Anterior vena cava (tissue), 1 donor: ENCODE measurements around a stretch of chr7.

DNA sequence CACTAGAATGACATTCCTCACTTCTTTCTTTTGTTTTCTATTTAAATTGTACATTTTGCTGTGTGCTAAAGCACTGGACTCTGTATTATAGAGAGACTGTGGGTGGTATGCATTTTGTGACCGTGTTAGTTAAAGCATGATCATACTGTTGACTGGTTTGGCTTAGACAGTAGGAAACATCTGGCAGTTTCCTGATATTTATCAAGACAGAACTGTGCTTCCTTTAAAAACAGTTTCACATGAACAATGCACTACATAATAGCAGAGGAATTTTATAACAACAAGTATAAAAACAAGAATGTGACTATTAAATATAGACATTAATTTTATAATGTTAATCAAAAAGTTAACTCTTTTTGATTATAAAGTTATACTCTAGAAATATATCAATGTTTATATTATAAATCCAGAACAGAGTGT lies 23.2 kb downstream of the GNG11 start:
- PRO-cap = no peak

- PRO-cap = no peak
These were observed 48.3 kb upstream of the BET1 start for GRCh38 chr7:94052491-94052831.

- PRO-cap = bidirectional peak, plus-strand start at chr7:94393652, minus-strand start at chr7:94393413
These were observed 1.3 kb upstream of the COL1A2 start for GRCh38 chr7:94393163-94393958.

GRCh38 chr7:94395133-94395834 lies 589 bp downstream of the COL1A2 start:
- PRO-cap = bidirectional peak, plus-strand start at chr7:94395647, minus-strand start at chr7:94395528

- PRO-cap = unidirectional peak, minus-strand start at chr7:94396171; unidirectional peak, minus-strand start at chr7:94396796
These were observed 1.7 kb downstream of the COL1A2 start for GRCh38 chr7:94395982-94397262.

DNA sequence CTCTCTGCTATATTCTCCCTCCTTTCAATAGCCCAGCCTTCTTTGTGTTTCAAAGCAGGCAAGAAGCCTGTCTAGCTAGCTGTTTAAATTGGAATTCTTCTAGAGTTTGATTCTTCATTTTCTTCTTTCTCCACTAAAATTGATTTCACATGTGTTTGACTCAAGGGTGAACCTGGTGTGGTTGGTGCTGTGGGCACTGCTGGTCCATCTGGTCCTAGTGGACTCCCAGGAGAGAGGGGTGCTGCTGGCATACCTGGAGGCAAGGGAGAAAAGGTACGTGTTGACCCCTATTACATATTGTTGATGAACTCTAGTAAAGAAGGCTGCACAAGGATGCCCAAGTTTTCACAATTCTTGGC lies 22.8 kb downstream of the COL1A2 start:
- PRO-cap = no peak

- PRO-cap = no peak
These were observed 28.2 kb downstream of the COL1A2 start for GRCh38 chr7:94422827-94423316.

- PRO-cap = no peak
These were observed 6.6 kb downstream of the CASD1 start for GRCh38 chr7:94516277-94516576.

DNA sequence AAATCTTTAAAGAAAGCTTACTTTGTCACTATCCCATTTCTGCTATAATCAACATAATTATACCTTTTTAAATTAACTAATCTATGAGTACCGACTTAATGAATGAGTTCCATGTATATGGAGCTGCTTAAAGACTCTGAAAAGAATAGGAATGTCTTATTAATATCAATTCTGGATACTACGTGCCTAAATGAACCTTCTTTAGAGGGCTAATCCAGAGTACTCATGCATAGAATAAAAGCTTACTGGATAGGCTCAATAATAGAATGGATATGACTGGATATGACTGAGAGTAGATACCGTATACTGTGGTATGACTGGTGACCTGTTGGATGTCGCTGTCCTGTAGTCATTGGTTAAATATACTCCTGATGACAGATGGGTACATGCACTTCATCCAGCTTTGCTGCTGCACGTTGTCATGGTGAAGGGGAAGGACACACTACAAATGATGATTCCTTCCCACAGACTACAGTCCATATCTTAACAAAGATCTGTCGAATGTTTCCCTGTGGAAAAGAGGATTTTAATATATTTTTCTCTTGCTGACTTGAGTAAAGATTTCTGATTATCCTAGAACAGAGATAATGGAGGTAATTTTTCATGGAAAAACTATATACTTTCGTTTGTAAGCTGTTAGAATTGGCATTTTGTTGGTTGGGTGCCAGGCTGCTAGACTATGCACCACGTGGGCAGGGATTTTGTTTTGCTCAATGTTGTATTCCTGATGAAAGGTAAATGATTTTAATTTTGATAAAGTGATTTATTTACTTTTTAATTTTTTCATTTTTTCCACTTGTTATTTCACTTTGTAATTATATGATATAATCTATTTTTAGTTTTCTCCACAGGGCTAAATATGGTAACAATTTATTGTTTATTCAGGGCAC lies 97.3 kb downstream of the PPP1R9A start:
- PRO-cap = no peak

- PRO-cap = no peak
These were observed 6.7 kb downstream of the PON1 start for GRCh38 chr7:95317397-95318354.

DNA sequence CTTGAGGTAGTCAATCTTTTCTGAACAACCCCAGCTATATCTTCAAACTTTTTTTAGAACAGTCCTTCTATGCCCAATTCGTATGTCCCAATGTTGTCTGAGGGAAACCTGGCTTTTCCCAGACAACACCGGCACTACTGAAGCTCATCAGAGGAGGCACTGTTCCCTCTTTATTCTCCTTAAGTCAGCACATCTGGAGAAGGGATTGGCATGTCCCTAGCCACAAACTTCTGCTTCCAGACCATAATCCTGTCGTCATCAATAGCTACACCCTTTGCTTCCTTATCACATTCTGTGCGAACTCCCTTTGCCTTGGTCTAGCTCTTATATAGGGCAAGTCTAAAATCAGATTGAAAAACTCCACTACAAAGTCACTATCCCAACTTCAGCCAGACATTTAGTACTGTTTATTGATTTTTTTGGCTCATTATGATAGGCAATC lies 22.8 kb downstream of the PON3 start:
- PRO-cap = no peak

GRCh38 chr7:95396619-95397397 lies 633 bp upstream of the PON3 start:
- PRO-cap = no peak

DNA sequence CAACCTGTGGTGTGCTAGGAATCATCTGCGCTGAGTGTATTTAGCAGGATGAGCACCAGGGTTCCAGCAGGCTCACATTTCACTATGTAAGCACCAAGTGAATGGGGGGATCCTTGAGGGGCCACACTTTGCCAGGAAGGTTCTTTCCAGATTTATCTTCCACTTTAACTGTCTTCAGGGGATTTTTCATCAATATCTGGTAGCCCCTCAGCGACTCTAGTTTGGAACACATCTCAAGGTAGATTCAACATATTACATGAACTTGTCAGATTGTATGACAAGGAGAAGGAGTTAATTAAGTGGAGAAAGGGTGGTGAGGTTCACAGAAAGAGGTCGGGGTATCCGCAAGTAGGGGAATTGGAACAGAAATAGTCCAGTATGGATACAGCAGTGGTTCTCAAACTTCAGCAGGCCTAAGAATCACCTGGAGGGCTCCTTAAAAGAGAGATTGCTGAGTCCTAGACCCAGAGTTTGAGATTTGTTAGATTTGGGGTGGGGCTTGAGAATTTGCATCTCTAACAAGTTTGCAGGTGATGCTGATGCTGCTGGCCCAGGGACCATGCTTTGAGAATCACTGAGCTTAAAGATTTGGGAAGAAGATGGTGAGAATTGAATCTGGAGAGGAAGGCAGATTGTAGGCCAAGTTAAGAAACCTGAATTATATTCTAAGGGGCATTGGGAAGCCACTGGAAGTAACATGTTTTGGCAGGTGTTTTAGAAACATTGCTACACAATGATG lies 3.8 kb upstream of the PON3 start:
- PRO-cap = no peak

- PRO-cap = no peak
These were observed 688 bp downstream of the PON2 start for GRCh38 chr7:95434163-95434517.

DNA sequence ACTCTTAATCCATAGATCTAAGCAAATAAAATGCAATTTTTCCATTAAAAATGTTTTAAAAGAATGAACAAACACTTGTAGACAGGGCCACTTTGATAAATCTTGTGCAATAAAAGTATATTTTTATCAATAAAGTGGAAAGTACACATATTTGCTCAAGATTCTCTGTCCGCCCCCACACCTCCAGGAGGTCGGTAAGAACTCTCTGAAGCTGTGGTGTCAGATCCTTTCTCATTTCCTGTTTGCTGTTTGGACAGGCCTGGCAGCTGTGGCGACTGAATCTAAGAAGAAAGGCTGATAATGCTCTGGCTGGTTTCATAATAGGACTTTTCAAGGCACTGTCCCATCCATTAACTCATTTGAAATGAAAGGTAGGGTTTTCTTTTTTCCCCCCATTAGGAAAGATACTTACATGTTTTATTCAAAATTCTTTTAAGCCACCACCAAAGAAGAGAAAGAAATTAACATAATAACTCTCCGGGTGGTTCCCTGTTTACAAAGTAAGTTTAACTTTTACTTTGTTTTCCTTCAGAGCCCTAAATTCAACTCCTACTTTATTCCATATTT lies 15.2 kb upstream of the ASB4 start:
- PRO-cap = no peak

- PRO-cap = no peak
These were observed 2.6 kb upstream of the PDK4 start for GRCh38 chr7:95598940-95599228.

DNA sequence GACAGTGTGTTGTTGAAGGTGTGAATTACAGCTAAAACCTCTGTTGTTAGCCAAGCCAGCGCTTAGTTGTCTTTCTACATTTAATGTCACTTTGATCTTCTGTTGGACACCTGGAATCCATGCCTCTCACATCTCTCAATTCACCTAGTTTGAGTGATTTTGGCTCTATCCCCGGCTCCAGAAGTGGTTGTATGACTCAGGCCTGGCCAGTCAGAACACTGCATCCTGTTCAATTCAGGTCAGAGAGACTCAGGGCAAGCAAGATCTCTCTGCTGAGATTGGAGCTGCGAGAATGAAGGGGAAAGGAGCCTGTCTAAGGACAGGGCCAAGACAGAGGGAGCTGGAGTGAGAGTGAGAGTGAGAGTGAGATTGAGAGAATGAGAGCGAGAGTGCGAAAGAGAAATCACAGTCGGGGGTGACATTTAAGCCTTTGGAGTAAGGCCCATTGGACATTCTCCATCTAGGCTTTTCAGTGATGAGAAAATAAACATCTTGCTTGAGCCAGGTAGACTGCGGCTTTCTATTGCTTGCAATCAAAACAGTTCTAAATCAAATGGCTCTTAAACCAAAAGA lies 83.4 kb upstream of the DYNC1I1 start:
- PRO-cap = no peak

GRCh38 chr7:95916519-95916984 lies 144.2 kb downstream of the DYNC1I1 start:
- PRO-cap = no peak

GRCh38 chr7:96179347-96179893 lies 142.5 kb downstream of the SLC25A13 start:
- PRO-cap = no peak

GRCh38 chr7:96263256-96264055 lies 58.4 kb downstream of the SLC25A13 start:
- PRO-cap = no peak